ENCODE measurements around a stretch of chr17.

DNA sequence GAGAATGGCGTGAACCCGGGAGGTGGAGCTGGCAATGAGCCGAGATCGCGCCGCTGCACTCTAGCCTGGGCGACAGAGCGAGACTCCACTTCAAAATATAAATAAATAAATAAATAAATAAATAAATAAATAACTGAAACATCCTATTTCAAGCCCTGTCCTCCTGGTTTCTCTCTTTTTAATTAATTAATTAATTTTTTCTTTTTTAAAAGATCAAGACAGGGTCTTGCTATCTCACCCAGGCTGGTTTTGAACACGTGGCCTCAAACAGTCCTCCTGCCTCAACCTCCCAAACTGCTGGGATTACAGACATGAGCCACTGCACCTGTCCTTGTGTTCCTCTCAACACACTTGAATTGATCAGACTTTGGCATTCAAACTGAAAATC, 40.3 kb downstream of the GPATCH8 start:
- PRO-cap, result no peak
CAGE:
- cytosol, long polyA plus RNA, result no peak
- long polyA plus RNA, result no peak
- nucleus, long polyA plus RNA, result no peak

DNA sequence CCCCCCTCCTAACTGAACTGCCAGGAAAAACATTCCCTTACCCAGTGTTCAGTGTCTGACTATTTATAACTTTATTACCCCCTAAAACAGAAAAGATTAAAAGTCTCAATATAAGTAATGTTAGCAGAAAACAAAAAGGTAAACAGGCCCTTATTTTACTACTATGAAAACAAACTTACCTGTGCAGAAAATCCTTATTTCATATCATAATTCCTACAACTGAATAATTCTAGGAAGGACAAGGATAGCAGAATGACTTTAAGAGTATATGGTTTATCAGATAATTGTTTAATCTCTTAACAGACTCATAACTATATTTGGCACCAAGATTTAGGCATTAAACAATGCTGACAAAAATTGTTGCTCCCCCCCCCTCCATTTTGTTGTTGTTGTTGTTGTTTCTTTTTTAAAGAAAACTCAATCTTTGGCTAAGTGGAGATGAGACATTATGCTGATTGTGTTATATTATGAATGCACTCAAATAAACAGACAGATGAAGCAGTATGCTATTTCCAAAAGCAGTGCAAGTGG, 36.6 kb downstream of the GPATCH8 start:
- PRO-cap, result no peak
CAGE:
- cytosol, long polyA plus RNA, result no peak
- long polyA plus RNA, result no peak
- nucleus, long polyA plus RNA, result start-site peak on the minus strand centred at position 180 of the sequence, 403 bp wide, 25 and 187 reads in 2 replicates

GRCh38 chr17:44678203-44678431, 11.5 kb downstream of the CCDC43 start:
- PRO-cap, result no peak
CAGE:
- cytosol, long polyA plus RNA, result no peak
- long polyA plus RNA, result no peak
- nucleus, long polyA plus RNA, result no peak

DNA sequence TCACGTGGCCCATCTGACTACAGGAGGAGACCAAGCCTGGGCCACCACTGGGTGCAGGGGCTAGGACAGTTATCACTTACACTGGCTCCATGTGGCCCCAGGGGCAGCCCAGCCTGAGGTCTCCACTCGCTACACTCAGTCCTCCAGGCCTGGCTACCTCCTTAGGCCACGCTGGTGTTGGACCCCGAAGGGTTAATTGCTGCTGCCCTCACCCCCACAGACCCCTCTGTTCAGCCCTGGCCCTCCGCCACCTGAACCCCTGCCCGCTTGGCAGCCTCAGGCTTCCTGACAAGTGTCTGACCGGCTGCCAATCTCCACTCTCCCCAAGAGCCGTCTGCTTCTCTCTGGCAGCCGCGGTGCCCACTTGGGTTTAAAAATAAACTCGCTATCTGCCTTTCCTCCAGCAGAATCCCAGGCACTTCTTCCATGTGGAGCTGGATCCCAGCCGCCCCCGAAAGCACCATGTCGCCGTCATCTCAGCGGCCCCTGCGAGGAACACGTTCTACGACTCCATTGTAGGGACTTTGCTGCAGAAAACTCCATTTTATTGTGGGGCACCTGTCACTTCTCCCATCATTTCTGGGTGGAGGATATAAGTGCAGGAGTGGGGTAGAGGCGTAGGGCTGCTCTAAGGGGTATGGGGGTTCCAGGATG, 27.9 kb downstream of the ADAM11 start:
- PRO-cap, result no peak
CAGE:
- cytosol, long polyA plus RNA, result no peak
- long polyA plus RNA, result no peak
- nucleus, long polyA plus RNA, result no peak

- PRO-cap, result no peak
CAGE:
- cytosol, long polyA plus RNA, result no peak
- long polyA plus RNA, result no peak
- nucleus, long polyA plus RNA, result no peak
Observed at GRCh38 chr17:44793895-44794739, 35.3 kb downstream of the ADAM11 start.

DNA sequence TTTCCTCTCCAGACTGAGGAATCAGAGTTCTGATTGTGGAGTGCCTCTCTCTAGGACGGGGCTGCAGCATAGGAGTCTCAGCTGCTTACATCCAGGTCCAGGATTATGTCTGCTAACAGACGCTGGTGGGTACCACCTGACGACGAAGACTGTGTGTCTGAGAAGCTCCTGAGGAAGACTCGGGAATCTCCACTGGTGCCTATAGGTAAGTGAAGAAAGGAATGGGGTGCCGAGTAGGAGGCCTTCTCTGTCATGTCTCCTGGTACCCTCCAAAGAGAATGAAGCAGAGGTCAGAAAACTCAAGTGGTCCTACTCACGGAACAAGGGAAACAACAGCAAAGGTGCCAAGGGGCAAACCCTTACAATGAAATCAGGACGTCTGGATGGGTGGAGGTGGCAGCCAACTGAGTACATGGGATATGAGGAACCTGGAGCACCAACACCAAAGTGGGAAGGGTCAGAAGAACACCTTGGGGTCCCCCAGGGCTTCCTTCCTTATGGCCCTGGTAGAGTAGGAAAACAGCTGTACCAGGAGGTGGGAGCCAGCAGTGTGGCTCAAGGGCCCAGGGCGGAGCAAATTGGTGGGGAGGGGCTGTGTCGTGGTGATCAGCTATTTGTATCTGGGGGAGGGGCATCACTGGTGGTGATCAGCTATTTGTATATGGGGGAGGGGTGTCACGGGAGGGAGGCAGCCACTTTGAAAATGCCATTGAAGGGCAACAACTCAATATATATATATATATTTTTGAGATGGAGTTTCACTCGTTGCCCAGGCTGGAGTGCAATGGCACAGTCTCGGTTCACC, 567 bp downstream of the HIGD1B start:
- PRO-cap, result no peak
CAGE:
- cytosol, long polyA plus RNA, result no peak
- long polyA plus RNA, result no peak
- nucleus, long polyA plus RNA, result no peak

- PRO-cap, result no peak
CAGE:
- cytosol, long polyA plus RNA, result no peak
- long polyA plus RNA, result no peak
- nucleus, long polyA plus RNA, result no peak
Observed at GRCh38 chr17:45052291-45052666, 847 bp upstream of the DCAKD start.

GRCh38 chr17:45127484-45127777, 4.9 kb downstream of the PLCD3 start:
- PRO-cap, result no peak
CAGE:
- cytosol, long polyA plus RNA, result no peak
- long polyA plus RNA, result no peak
- nucleus, long polyA plus RNA, result no peak

DNA sequence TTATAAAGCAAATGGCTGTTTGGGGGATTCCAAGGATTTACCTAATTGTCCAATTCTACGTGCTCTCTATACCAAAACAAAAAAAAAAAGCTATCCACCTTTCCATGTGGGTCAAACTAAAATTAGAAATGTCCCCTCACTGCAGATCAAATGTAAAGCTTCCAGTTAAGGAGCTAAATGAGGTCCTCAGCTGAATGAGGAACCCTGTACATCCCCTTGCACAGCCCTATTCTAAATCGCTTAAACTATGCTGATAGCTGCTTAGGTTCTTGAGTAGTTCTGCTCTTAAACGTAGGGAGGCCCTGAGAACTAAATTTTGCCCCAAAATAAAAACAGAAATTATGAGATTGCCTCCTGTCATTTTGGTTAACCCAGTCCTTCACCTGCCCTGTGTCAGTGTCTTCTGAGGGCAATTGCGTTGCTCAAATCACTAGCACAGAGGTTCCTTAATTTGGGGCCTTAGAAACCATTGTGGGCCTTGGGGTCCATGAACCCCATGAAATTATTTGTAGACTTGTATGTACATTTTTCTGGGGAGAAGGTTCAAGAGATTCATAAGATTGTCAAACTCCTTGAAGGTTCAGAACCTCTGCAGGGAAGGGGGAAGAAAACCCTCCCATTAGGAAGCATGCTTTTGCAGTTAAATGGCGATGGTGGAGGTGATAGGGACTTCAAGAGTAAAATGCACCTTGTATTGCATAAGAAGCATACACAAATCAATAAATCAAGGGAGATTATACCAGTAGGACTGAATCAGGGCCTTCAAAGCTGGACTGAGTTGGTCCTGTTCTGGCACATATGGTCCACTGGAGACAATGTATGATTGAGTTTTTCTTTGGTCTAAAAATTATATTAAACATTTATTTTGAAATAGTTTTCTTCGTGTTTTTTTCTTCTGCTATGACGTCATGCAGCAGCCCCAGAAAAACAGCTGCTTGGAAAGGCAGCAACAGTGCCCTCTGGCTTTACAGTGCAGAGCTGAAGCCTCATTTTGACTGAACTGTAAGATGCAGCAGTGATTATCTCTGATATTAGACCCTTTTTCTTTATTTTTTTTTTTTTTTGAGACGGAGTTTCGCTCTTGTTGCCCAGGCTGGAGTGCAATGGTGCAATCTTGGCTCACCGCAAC, 3.3 kb downstream of the HEXIM1 start:
- PRO-cap, result no peak
CAGE:
- cytosol, long polyA plus RNA, result no peak
- long polyA plus RNA, result no peak
- nucleus, long polyA plus RNA, result no peak

DNA sequence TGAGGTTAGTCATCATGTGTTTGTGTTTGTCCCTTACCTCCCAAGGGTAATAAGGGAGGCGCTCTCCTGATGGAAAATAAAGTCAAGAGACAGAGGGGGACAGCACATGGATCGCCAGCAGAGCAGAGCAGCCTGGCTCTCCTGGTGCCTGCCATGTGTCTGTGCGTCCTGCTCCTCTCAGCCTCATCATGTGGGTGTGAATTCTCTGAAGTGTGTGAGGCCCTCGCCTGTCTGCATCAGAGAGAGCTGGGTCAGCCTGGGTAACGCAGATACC, 8.8 kb downstream of the HEXIM2 start:
- PRO-cap, result no peak
CAGE:
- cytosol, long polyA plus RNA, result no peak
- long polyA plus RNA, result no peak
- nucleus, long polyA plus RNA, result no peak

DNA sequence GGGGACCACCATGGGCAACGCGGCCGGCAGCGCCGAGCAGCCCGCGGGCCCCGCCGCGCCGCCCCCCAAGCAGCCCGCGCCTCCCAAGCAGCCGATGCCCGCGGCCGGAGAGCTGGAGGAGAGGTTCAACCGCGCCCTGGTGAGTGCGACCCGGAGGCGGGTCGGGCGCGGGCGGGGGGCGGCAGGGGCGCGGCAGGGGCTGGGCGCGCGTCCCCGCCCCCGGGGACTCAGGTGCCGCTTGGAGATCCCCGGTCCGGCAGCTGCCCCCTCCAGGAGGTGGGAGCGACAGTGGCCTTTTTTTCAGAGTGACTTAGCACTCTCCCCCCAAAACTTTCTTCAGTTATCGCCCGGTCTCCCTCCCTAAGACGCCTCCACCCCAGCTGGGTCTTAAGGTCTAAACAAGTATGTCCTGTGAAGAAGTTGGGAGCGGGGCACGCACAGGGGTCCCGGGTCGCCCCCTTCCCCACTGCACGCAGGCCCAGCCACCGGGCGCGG, 477 bp downstream of the FMNL1 start:
- PRO-cap, result no peak
CAGE:
- cytosol, long polyA plus RNA, result no peak
- long polyA plus RNA, result no peak
- nucleus, long polyA plus RNA, result no peak

DNA sequence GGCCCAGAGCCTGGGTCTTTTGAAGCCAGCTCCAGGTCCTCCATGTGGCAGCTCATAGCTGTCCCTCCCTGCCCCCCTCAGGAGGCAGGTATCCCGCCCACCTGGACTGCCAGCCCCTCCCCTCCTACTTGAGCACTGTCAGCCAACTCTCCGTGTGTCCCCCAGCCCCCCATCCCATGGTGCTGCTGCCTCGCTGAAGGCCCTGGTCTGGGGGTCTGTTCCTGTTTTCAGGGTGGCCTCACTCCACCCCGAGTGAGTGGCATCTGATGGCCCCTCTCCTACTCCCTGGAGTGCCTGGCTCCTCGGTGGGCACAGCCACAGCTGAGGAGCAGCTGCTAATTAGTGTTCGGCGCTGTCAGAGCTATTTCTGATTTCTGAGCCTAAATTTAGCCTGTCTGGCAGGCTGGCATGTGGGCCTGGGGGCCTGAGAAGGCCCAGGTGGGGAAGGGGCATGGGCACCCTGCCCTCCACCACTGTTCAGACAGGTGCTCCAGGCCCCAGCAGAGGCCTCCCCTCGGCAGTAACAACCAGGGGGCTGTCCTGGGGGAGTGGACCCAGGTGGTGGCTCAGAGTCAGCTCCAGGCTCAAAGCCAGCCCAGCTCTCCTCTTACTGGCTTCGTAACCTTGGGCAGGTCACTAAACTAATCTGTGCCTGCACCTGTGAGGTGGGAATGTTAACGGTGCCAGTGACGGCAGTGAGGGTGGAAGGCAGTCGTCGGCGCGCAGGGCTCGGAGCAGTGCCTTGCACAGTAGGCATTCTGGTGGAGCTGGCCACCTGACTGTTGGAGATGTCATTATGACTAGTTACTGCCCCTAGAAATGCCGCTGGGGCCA, 6.4 kb downstream of the FMNL1 start:
- PRO-cap, result no peak
CAGE:
- cytosol, long polyA plus RNA, result no peak
- long polyA plus RNA, result no peak
- nucleus, long polyA plus RNA, result no peak

GRCh38 chr17:45231480-45231742, 9.7 kb downstream of the FMNL1 start:
- PRO-cap, result no peak
CAGE:
- cytosol, long polyA plus RNA, result no peak
- long polyA plus RNA, result no peak
- nucleus, long polyA plus RNA, result no peak

GRCh38 chr17:45254828-45255313, 7.0 kb downstream of the SPATA32 start:
- PRO-cap, result no peak
CAGE:
- cytosol, long polyA plus RNA, result no peak
- long polyA plus RNA, result no peak
- nucleus, long polyA plus RNA, result no peak

DNA sequence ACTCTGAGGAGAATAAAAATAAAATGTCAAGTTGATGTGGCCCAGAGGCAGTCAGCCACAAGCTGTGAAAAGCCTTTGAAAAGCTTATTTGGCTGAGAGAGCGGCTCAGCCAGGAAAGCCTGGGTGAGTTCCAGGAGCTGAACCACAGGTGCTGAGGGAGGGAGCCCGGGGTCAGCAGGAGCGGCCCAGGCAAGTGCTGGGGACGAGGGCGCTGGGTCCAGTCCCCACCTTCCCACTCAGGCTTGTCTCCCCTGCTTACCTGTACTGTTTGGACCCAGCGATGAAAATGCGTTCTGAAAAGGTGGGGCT, 27.0 kb upstream of the SPATA32 start:
- PRO-cap, result no peak
CAGE:
- cytosol, long polyA plus RNA, result no peak
- long polyA plus RNA, result no peak
- nucleus, long polyA plus RNA, result no peak

GRCh38 chr17:45299309-45299786, 17.5 kb downstream of the MAP3K14 start:
- PRO-cap, result no peak
CAGE:
- cytosol, long polyA plus RNA, result no peak
- long polyA plus RNA, result no peak
- nucleus, long polyA plus RNA, result no peak

GRCh38 chr17:45302475-45303052, 14.3 kb downstream of the MAP3K14 start:
- PRO-cap, result no peak
CAGE:
- cytosol, long polyA plus RNA, result no peak
- long polyA plus RNA, result no peak
- nucleus, long polyA plus RNA, result no peak

DNA sequence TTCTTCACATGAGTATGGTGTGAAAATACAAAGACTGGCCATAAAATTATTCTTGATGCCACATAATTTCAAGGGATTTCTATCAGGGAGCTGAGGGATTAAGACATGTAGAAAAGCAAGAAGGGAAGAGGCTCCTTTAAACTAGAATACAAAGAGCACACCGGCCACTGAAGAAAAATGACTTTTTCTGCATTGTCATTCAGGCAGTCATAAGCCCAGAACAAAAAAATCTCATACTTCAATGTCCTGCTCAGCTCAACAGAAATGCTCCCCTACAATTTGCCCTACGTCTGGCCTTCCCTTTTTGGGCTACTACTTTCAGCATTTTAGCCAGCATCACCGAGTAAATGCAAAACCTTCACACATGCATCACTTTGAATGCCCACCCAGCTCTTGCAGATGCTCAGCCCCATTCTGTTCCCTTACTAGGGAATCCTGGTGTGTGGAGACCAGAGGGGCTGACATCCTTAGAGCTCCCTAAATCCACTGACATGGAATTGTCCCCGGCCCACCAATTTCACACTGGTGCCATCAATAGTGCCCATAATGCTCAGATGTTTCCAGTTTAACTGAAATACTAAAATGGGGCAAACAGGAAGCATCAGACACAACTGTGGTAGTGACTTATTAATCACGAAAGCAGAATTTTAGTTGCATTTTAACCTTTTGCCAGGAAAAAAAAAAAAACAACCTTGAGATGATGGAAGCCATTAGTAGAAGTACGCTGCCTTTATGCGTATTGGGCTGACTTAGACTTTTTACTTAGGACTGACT, 2.7 kb downstream of the MAP3K14 start:
- PRO-cap, result no peak
CAGE:
- cytosol, long polyA plus RNA, result no peak
- long polyA plus RNA, result no peak
- nucleus, long polyA plus RNA, result no peak

GRCh38 chr17:45317147-45317998, 553 bp upstream of the MAP3K14 start:
- PRO-cap, result bidirectional peak, plus-strand start at chr17:45317345, minus-strand start at chr17:45317039
CAGE:
- cytosol, long polyA plus RNA, result no peak
- long polyA plus RNA, result no peak
- nucleus, long polyA plus RNA, result no peak

GRCh38 chr17:45393197-45393482, 39.5 kb downstream of the ARHGAP27 start:
- PRO-cap, result no peak
CAGE:
- cytosol, long polyA plus RNA, result no peak
- long polyA plus RNA, result no peak
- nucleus, long polyA plus RNA, result no peak

Measured in A549 (cell line).